Vagina (tissue), 1 donor: ENCODE data around the gene SIM1.

DNA sequence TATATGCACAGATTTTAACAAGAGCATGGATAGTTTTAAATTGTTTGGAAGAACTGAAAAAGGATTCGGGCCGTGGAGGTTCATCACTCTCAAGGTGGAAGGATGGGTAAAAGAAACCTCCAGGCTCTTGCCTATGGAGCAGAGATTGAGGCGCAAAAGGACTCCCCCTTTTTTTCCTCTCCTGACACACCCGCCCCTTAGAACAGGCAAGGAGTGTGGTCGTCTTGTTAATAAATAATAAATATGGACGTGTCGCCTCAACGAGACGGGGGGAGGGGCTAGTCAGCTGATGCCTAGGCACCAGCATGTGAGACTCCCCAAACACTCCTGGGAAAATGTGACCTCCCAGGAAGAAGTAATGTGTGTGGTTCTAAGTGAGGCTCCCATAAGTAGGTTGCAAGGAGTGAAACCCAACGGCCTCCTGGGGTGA lies 989 bp upstream of the FAXC start:
- PRO-cap = no peak
- RAMPAGE, long total RNA = no peak

DNA sequence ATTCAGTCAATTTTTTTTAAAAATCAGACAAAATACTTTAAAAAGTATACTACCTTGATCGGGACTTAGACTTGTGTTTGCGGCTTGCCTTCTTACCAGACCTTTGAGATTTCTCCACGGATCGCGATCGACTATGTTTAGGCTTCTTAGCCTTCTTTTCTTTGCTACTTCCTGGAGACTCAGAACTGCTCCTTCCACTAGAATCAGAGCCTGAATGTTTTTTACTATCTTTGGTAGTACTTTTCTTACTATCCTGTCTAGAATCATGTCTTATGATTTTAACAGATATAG lies 6.4 kb upstream of the COQ3 start:
- PRO-cap = no peak
- RAMPAGE, long total RNA = no peak

DNA sequence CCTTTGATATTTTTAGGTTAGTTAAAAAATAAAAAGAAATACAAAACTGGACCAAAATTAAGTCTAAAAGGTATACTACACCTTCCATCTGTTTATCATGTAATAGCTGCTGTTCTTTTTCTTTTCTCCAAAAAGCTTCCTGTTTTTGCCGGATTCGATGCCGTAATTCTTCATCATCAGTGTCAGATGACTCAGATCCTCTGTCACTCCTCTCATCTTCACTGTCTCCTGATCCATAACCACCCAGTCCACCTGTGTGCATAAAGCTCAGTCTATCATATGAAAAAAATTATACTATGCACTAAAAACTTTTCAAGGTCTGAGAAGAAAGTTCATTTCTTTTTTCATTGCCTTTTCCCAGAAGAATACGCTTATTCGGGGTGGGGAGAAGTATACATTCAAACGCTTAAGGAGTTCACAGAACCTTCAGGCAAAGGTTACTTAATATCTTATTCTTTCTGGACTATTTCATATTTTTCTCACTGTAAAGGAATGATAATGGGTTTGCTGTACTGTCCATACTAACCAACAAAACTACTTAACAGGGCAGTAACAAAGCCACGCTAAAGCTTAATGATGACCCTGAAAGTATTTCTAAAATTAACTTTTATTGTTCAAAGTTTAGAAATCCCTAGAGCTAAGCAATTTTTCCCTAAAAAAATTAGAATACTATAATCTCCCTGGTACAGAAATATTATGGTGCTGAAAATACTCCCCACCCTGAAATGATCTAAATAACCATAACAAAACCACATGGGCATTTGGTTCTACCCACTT lies 8.7 kb upstream of the COQ3 start:
- PRO-cap = no peak
- RAMPAGE, long total RNA = start-site peak on the minus strand centred at position 335 of the sequence, 196 bp wide, 287 reads

DNA sequence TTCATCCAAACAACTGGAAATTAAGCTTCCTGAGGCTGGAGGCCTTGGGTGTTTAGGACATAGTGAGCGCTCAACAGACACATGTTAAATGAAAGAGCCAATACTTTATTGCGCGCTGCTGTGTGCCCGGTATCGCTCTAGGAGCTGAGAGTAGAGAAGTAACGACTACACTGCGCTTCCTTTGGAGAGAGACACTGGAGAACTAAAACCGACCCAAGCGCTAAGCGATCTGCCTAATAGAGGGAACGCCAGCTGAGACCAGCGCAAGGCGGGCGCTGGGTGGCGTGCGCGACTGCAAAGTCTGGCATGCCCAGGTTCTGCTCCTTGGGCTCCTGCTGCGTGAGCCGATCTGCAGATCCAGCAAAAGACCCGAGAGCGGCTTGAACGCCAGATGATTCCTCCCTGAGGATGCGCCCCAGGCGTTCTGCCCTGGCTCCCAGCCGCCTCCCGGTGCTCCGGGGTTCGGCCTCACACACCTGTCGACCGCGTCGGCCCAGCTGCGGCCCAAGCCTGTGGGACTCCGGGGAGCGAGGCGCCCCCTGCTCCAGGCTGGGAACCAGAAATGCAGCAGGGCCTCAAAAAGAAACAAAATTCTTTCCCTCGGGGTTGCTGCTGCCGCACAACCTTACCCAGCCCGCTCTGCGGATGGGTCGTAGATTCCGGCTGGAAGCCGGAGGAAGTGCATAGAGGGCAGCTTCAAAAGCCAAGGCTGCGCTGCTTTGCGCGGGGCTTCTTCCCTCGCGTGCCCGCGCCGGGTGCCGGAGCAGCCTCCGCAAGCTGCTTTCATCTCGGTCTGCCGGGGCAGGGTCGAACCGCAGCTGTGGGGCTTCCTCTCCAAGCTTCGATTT lies 18.0 kb upstream of the PRDM13 start:
- PRO-cap = no peak
- RAMPAGE, long total RNA = no peak

GRCh38 chr6:99823108-99824358 lies 170.5 kb downstream of the MCHR2 start:
- PRO-cap = no peak
- RAMPAGE, long total RNA = no peak

GRCh38 chr6:100228399-100229332 lies 234.6 kb upstream of the MCHR2 start:
- PRO-cap = no peak
- RAMPAGE, long total RNA = no peak

- PRO-cap = no peak
- RAMPAGE, long total RNA = no peak
Measured at GRCh38 chr6:100464646-100465549, at the start of gene SIM1. Gene SIM1, minus strand, starts transcription at chr6:100464921.

GRCh38 chr6:100506447-100507400 lies 42.0 kb upstream of the SIM1 start:
- PRO-cap = no peak
- RAMPAGE, long total RNA = no peak

DNA sequence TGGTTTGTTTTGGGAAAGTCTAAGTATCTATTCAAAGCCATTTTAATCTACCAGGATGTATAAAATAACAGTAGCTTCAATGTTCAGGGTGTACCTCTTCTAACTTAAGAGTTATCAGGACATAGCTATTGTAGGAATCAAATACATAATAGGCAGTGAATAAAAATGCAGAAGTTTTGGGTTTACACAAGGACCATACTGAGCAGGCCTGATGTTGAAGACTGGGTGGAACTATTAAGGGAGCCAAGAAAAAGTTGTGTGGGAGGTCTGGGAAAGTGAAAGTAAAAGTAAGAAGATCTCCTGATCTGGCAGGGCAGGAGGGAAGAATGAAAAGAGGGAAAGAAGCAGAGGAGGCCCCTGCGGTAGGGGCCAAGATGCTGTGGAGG lies 1184.0 kb downstream of the HACE1 start:
- PRO-cap = no peak
- RAMPAGE, long total RNA = no peak

GRCh38 chr6:104640575-104641155 lies 219.1 kb downstream of the HACE1 start:
- PRO-cap = no peak
- RAMPAGE, long total RNA = no peak

DNA sequence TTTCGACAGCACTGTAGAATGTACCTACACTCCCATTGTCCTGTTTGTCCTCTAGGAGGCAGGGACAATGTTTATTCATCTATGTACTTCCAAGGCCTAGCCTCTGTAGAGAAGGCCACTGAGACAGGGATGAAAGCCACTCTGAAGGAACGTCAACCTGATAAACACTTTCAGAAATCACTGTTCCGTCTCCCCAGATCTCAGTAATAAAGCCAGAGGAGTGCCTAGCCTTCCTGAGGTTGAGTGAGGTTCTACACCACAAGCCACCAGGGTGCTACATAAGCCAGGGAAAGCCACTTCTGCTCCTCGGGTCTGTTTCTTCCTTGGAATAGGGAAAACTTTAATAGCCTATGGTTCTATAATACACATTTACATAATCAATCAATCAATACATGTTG lies 1.9 kb downstream of the BVES start:
- PRO-cap = no peak
- RAMPAGE, long total RNA = no peak

DNA sequence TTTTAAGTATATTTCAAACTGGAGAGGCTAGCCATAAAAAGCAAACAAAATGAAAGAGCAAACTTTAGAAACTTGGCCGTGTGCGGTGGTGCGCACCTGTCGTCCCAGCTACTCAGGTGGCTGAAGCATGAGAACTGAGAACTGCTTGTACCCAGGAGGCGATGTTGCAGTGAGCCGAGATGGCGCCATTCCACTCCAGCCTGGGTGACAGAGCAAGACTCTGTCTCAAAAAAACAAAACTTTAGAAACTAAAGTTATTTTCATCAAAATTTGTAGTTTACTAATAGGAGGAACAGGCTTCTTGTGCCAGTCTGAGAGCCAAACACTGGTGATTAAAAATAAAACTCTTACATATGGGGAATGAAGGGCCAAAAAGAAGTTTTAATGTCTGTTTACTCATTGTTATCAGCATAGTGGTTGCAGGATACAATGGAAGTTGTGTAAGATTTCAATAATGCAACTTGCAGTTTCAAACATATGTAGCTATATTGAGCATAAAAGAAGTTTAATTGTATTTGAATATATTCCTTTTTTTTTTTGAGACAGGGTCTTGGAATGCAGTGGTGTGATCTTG lies 100.3 kb upstream of the POPDC3 start:
- PRO-cap = no peak
- RAMPAGE, long total RNA = no peak

DNA sequence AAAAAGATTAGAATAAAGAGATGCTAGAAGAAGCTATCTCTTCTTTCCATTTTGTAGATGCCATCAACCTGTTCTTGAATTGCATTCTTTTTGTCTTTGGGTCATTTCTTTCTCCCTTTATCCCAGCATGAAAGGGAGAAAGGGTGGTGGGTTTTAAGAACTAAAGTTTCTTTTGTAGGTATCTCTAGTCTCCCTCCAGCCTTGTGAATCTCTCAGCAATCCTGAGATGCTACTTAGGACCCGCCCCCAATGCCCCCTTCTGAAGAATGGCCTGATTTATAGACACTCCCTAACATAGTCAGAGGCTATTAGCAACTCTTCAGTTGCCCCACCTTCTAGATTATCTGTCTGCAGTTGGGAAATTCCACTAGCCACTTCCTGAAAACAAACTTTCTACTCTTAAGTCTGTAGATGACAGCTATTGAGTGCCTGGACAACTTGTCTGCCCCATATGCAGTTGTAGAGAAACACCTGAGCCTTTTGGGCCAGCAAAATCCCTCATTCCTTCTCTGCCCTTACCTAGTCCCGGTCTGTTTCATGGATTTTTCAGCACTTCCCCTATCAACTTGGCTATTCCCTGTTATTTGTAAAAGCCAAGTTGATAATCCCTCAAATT lies 188.1 kb upstream of the PREP start:
- PRO-cap = no peak
- RAMPAGE, long total RNA = no peak

DNA sequence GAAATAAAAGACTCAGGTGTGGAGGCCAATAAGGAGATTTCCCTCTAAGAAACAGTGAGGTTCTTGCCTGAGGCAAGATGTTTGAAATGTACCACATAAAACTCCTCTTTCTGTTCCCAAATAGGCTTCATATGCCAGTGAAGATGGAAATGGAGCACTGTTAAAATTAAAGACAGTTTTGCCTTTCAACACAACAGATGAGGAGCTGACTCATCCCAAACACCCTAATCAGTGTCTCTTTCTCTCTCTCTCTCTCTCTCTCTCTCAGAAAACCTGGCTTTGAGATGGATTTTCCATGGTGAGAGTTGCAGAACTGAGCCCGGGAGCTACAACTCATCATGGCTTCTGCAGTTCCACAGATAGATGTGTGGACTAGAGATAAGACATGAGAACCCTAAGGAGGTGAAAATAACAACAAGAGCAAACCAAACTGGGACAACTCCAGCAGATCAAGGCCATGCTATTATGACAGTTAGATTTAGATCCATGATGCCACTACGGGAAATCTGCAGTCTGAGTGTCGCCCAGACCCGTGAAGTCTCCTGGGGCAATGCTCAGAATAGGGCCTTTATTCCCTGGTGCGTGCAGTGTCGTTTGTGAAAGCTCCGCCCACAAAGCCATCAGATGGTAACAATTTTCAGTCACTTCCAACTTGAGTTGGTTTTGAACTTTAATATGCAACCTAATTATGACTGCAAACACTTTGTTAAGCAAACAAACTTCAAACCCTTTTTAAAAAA lies 338.1 kb upstream of the PREP start:
- PRO-cap = no peak
- RAMPAGE, long total RNA = no peak

DNA sequence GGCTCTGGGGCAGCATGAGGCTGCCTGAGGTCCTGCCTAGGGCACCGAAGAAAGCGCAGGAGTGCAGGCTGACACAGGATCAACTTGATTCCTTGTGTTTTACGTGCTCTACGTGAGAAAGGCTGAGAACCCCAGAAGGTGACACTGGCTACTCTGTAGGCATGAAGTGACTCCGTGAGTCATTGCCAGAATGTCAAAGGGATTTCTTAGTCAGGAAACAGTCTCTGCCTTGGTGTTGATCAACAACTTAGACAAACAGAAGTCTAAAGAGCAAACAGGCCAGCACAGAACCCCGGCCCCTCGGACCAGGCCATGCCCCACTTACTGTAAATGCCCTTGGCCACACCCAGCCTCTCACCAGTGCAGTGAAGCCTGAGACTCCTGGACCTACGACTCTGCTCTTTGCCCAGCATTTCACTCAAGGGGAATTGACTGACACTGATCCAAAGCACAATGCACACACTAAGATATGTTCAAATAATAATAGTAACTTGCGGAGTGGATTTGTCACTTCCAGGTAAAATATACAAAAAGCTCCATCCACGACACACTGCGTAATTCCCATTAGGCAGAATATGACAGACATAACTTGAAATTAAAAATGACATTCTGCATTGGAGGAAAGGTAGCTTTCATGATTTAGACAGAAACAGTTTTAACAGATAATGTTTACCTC lies 289.9 kb upstream of the PRDM1 start:
- PRO-cap = no peak
- RAMPAGE, long total RNA = no peak

GRCh38 chr6:105981018-105981819 lies 104.9 kb upstream of the PRDM1 start:
- PRO-cap = no peak
- RAMPAGE, long total RNA = no peak

DNA sequence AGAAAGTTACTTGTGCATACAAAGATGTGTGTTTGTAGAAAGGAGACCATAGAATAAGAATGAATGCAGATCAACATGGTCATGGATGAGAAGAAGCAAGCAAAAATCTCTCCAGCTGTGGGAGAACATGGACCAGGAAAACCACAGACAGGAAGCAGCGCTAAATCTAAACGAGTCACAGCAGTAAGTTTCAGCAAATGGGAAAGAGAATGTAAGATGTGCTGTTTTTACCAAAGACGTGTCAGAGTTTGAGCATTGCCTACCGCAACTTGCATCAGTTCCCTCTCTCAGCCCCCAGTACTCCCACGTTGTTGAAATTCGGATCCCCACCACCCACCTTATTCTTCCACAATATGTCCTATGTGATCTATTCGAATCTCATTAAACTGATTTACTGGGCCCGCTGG lies 59.4 kb upstream of the PRDM1 start:
- PRO-cap = no peak
- RAMPAGE, long total RNA = no peak

DNA sequence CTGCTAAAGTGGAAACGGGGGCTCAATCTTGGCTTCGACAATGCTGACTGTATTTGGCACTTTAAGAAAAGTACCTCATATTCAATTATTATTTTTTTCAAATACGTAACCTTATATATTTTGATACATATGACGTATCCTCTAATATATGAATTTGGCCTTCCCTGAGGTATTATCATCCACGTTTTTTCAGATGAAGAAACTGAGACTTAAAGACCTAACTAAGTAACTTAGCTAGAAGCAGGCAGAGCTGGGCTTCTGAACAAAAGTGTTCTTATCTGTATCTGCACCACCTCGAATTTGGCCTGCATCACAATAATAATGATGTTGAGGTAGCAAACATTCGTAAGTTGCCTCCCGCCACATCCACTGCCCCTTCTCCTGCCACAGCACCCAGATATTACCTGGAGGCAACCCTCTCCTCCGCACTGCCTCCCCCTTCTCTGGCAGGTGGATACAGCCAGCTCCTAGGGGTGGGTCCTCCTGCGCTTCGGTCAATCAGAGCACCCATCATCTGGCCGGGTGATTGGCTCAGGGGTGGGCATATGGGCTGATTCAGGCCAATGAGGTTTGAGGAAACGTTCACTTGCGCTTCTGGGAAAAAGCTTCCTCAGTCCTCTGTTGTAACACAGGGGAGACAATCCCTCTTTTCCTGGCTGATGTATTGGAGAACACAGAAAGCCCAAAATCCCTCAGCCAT lies 81.8 kb downstream of the PRDM1 start:
- PRO-cap = no peak
- RAMPAGE, long total RNA = no peak

DNA sequence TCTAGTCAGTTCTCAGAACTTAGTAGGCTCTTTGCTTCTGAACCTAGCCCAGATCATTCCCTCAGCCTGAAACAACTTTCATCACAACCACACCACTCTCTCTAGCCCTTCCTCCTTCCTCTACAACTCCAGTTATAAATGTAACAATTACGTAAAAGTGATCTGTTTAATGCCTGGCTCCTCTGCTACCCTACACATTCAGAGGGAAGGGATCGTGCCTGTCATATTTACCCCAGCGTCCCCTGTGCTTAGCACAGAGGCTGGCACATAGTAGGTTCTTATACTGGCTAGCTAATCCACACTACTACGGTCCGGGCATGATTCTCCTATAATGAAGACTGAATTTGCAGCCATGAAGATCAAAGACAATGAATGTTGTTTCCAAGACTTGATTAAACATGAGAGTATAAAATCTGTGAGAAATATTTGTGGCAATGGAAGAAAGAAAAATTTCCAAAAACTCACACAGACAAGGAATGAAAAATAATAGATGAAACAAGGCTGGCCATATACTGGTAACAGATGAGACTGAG lies 53.0 kb downstream of the ATG5 start:
- PRO-cap = no peak
- RAMPAGE, long total RNA = no peak

DNA sequence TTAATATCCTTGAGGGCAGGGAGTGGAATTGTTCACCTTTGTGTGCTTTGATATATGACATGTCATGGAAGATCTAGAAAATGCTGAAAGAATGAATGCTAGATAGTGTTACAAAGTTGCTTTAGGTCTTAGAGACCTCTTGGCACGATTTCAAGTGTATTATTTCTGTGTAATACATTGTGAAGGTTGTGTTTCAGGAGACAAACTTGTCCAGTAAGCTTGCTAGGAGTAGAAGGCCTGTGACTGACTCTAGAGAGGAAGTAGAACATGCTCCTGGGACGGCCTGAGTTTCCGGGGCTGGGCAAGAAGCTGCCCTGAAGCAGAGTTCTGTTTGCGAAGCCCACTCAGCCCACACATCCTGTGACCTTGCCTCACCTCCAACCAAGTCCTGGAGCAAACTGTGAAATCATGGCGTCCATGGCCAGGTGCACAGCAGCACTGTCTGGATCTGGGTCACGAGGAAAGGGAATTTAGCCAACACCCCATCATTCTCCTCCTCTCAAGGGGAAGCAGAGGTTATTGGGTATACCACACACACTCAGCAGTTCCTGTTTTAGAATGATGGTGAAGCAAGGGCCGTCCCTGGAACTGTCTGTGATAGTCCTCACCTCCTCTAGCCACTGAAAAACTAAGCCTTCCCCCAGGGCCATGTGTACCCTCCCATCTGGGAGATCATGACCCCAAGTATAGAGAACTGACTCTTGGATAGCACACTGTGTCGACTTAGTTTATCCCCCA lies 87.4 kb downstream of the CRYBG1 start:
- PRO-cap = no peak
- RAMPAGE, long total RNA = no peak